WTC11 (cell line): ENCODE measurements around a stretch of chr11.

DNA sequence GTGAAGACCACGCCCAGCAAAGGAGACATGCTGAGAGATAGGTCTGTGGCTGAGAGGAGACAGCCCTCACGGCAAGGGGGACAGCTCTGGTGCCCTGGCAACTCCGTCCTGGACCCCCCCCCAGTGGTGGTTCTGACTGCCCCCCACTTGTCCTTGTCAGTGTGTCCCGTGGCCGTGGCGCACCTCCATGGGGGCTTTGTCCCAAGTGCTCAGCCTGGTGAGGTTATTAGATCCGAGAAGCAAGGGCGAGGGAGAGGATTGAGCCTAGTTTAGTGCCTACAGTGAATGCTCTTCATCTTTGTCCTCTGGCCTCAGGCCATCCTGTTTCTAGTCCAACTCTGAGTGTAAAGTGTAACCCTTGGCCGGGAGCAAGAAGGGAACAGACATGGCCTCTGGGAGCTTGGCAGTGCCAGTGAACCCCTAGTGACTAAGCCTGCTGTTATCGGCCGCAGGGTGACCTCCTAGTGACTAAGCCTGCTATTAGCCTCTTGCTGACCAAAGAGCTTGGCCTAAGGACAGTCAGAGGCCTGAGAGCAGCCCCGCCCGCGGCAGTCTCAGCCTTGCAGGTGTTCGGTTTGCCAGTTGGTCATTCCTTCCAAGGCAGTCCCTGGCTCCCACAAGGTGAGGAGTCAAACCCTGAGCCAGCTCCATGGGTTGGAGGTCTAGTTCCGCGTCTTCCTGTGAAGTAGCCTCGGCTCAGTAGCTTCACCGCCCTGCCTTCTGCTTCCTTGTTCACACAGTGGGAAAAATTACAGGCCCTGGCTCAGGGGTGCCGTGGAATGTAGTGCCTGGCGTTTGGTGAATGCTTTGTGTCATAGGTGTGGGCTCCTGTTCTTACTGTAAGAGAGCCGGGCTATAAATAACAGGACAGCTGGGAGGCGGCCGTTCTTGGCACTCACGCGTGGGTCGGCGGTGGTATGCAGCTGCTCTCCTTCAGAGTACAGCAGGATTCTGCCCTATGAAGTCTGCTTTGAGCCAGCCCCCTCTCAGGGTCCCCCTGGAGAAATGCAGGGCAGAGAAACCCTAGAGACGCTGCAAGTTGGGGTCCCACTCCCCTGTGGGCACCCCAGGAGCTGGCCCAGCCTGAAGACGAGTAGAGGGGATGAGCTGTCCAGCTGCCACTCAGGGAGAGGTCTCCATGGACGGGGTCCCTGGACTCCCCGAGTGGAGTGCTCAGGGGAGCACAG lies 83.9 kb downstream of the CTTN start:
- PRO-cap = no peak

GRCh38 chr11:70825712-70826258 lies 426.6 kb downstream of the SHANK2 start:
- PRO-cap = no peak

DNA sequence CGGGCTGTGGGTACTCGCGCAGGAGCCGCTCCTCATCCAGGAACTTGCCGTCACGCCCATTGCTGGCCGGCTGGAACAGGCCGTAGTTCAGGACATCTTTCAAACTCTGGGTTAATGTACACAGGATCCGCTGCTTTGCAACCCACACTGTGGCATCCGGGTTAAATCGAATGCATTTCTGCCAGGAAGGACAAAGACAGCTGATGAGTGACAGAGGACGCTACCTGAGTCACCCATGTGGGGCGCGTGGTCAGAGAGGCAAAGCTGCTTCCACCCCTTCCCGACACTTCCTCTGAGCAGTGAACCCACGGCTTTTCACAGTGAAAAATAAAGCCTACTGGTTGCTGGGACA lies 133.5 kb downstream of the SHANK2 start:
- PRO-cap = no peak

- PRO-cap = bidirectional peak, plus-strand start at chr11:71251424, minus-strand start at chr11:71251446
These were observed 1.1 kb downstream of the SHANK2 start for GRCh38 chr11:71251223-71251711.

- PRO-cap = no peak
These were observed 15.3 kb downstream of the DHCR7 start for GRCh38 chr11:71432701-71433459.

GRCh38 chr11:71479988-71480329 lies 27.0 kb downstream of the NADSYN1 start:
- PRO-cap = no peak

DNA sequence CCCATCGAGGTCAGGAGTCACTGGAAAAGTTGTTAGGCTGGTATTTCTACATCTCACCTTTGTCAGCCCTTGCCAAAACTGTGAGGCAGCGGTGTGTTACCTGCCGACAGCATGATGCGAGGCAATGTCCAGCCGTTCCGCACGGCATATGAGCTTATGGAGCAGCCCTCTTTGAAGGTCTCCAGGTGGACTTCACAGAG lies 6.8 kb upstream of the KRTAP5-11 start:
- PRO-cap = no peak

DNA sequence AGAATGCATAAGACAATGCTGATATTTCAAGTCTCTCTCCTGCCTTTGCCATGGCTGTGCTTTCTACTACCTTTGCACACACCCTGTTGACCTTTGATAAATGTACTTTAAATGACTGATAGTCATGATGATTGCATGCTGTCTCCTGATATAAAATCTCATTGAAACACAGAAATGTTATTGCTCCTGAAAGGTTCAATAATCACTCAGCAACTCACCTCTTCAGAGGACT lies 183 bp upstream of the DEFB131B start:
- PRO-cap = no peak

- PRO-cap = no peak
These were observed 25.0 kb downstream of the XNDC1N start for GRCh38 chr11:71903378-71903843.

GRCh38 chr11:72040559-72041272 lies 39.6 kb downstream of the NUMA1 start:
- PRO-cap = bidirectional peak, plus-strand start at chr11:72041308, minus-strand start at chr11:72040803

GRCh38 chr11:72058286-72058992 lies 21.9 kb downstream of the NUMA1 start:
- PRO-cap = no peak

- PRO-cap = no peak
These were observed 2.7 kb downstream of the LRRC51 start for GRCh38 chr11:72083007-72084080.

GRCh38 chr11:72223995-72224433 lies 553 bp upstream of the INPPL1 start:
- PRO-cap = bidirectional peak, plus-strand start at chr11:72224121, minus-strand start at chr11:72224041; bidirectional peak, plus-strand start at chr11:72224197, minus-strand start at chr11:72224186

DNA sequence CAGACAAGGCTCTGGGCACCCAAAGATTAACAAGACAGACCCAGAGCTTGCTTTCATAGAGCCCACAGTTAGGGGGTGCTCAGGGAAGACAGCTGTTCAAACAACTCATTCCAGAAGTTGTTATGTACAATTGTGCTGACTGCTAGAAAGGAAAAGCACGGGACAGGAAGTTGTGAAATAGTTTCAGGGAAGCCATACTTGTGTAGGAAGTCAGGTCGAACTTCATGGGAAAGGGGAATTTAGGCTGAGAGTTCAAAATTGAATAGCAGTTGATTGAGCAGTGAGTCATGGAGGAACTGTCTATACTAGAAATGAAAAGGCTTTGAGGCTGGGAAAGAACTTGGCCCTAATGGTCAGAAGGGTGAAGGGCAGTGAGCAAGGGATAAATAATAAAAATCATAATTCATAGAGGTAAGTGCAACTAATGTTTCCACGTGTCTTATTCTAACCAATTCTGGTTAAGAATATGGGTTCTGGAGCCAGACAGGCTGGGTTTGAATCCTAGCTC lies 49.5 kb upstream of the CLPB start:
- PRO-cap = no peak

DNA sequence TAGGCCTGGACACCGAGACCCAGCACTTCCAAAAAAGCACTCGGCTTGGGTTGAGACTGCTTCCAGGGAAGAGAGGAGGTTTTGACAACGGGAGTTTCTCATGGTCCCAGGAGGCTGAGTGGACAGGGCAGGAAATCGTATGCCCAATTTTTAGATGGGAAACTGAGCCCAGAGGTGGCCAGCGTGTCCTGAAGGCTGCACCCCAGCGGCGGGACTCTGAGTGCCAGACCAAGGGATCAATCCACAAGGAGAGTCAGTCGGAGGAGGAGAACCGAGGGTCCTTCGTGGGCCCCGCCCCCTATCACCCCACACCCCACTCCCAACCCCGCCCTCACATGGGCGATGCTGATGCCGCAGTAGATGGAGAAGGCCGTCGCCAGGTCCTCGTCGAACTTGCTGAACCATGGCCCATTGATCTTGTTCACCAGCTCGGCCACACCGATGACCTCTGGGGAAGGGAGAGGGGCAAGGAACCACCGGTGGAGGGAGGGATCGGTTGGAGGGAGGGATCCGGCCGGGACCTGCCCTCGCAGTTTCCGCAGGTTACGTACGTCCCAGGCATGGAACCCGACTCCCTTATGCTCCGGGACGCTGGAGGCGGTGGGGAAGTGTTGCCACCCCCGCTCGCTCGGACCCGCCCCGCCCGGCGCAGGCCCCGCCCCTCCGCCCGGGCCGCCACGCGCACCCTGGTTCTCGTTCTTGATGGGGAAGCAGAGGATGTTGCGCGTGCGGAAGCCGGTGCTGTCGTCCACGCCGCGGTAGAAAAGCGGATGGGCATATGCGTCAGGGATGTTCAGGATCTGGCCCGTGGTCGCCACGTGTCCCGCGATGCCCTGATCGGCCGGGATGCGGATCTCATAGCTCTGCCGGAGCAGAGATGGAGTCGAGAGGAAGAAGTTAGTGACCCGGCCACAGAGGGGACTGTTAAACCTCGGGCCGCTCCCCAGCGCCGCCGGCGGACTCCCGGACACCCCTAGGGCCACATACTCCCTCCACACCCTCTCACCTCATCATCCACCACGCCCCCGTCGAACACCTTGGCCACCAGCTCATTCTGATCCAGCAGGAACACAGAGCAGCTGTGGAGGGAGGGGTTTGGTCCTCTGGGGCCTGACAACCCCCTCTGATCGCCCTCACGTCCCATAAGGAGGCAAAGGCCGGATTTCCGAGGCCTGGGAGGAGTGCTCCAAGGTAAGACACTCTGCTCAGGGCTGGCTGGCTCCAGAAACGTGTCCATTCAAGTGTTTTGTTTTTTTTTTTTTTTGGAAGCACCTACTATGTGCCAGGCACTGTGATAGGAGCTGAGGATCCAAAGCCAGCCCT lies 89.9 kb downstream of the PDE2A start:
- PRO-cap = unidirectional peak, minus-strand start at position 218 of the sequence

DNA sequence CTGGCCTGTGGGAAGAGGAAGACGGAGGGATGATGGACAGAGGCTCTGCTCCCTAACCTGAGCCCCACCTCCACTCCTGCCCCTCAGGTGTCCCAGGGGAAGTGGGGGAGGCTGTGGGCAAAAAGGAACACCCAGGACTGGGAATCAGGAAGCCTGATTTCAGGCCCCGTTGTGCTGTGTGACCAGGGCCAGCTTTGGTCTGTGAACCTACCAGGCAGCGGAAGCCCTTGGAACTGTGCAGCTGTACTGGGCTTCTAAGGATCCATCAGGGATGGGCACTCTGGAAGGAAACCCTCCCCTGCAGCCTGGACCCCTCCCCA lies 40.0 kb downstream of the PDE2A start:
- PRO-cap = no peak

GRCh38 chr11:72682528-72683533 lies 8.6 kb upstream of the PDE2A start:
- PRO-cap = no peak

DNA sequence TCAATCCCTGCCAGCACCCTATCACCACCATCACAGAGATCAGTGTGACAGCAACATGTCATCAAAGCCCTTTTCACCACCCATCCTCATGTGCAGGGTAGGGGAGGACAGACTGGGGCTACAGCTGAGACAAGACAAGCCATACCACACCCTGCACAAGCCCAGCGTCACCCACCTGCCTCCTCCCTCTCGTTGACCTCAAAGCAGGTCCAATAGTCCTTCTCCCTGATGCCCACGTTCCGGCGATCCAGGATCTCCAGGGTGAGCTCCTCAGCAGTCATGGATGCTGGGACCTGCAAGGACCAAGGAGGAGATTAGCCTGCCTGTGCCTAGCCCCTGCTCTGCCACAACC lies 20.6 kb upstream of the PDE2A start:
- PRO-cap = no peak

GRCh38 chr11:72709846-72710143 lies 35.6 kb upstream of the PDE2A start:
- PRO-cap = no peak

DNA sequence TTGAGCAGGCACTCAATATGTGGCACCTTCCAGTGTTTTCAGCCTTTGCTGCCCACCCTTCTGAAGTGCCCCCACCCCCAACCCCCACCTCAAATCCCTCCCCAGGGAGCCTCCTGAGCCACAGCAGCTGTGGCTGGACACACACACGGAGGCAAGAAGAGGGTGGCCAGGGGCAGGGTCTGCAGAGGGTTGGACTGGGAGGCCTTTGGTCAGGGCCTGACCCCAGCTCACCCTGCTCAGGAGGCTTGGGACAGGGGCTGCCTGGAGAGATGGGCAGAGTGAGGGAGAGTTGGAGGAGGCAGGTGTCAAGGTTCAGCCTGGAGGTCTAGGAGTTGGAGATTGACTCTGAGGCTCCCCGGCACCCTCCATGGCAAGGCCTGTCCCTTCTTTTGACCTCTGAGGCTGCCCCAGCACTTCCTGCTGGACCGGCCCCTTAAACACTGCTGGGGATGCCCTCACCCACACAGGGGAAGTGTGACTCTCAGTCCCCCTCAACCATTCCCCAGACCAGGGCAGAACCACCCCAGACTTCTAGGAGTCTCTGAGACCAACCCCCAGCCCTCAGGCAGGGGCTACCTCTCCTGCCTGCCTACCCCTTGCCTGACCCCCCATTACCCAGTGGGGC lies 8.8 kb downstream of the ARAP1 start:
- PRO-cap = no peak